ENCODE measurements around the gene HSP90AB1.

DNA sequence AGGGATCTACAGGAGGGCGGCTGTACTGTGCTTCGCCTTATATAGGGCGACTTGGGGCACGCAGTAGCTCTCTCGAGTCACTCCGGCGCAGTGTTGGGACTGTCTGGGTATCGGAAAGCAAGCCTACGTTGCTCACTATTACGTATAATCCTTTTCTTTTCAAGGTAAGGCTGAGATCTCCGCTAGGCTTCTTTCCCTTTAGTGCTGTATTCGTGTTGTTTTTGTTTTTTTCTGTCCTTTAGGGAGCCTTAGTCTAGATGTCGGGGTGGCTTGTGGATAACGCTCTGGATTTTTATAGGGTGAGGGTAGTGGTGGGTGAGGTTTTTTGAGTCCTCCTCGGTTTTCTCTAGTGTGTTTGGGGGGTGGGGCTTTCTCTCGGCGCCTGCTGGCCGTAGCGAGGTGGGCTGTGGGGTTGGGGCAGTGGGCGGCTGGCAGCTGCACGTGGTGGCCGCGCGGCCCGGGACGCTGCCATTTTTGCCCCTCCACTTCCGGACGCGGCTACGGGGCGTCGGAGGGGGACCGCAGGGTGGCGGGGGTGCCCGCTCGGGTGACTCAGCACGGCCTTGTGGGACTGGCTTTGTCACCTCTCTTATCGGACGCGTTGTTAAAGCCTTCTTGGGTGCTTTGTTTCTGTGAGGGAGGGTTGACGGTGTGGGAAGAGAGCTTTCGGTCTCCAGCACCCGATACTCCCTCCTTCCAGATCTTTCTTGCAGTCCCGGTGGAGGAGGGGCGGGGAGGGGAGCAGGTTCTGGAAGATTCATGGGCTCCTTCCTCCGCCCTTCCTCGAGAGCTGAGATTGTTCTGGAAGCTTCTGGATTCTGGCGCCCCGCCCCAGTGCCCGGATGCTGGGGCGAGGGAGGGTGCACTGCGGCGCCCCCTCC is at the start of gene HSP90AB1:
HSP90AB1 (plus strand) TSS at position 70 of the 881 bp plus-strand sequence.
- PRO-cap = bidirectional peak, plus-strand start at position 70 of the sequence, minus-strand start outside the sequence

- PRO-cap = no peak
Measured at GRCh38 chr6:44248317-44248469, 1.3 kb downstream of the HSP90AB1 start.

DNA sequence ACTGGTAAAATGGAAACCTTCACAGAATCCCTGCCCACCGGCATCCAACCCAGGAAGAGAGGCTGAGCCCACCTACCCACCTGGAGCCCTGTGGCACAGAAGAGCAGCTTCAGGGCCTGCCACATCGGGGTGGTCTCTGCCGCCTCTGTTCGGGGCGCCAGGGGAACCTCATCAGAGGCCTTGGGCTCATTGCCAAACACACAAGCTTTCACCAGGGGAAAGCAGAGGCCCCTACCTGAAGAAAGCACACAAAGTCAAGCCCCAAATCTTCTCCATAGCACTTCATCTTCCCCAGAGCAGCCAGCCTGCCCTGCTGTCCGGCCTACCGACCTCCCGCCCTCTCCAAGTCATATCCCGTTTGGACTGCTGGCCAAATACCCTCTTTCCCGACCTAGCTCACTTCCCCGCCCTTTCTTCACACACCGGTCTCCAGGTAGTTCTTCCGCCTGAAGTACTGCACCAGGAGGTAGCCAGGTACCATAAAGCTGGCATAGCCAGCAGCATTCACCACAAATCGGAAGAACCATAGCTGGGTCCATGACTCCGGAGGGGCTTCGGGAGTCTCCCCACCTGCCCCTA is 977 bp downstream of the SLC35B2 start:
- PRO-cap = no peak

DNA sequence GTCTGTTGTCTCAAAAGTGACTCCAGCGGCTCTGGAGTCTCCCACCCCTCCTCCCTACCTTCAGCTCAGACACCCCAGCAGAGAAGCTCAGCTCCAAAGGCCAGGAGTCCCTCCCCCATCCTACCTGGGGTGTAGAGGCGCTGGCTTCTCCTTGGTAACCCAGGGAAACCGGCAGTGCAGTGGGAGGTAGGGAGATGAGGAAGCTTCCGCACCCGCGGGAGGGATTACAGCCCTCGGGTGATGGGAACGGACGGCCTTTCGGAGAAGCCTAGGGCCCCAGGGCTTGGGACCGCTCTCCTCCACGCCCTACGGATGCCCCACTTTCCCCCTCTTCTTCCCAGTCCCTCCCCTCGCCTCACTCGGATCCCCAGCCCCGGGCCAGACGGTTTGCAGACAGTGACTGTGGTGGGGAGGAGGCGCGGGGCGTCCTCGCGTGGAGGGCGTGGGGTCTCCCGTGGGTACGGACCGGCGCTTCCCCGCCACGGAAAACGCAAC is 424 bp downstream of the TCTE1 start:
- PRO-cap = no peak

- PRO-cap = no peak
Measured at GRCh38 chr6:44304741-44305163, 7.3 kb upstream of the TCTE1 start.

DNA sequence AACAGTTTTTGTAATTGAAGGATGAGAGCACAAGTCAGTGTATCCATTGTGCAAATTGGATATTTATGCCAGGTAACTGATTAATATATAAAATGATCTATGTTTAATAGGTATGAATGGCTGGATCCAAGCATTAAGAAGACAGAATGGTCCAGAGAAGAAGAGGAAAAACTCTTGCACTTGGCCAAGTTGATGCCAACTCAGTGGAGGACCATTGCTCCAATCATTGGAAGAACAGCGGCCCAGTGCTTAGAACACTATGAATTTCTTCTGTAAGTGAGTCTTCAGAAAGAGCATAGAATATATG is 5.0 kb downstream of the CDC5L start:
- PRO-cap = no peak

DNA sequence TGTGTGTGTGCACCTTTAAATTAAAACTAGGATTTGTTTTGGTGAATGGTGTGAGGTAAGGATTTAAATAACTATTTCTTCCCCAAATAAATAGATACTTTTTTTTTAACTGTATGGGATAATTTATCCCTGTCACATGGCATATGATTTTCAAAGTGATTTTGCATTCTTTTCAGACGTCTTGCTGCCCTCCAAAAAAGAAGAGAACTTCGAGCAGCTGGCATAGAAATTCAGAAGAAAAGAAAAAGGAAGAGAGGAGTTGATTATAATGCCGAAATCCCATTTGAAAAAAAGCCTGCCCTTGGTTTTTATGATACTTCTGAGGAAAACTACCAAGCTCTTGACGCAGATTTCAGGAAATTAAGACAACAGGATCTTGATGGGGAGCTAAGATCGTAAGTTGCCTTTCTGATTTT is 16.1 kb downstream of the CDC5L start:
- PRO-cap = no peak

- PRO-cap = no peak
Measured at GRCh38 chr6:44870982-44871405, 457.1 kb upstream of the RUNX2 start.

DNA sequence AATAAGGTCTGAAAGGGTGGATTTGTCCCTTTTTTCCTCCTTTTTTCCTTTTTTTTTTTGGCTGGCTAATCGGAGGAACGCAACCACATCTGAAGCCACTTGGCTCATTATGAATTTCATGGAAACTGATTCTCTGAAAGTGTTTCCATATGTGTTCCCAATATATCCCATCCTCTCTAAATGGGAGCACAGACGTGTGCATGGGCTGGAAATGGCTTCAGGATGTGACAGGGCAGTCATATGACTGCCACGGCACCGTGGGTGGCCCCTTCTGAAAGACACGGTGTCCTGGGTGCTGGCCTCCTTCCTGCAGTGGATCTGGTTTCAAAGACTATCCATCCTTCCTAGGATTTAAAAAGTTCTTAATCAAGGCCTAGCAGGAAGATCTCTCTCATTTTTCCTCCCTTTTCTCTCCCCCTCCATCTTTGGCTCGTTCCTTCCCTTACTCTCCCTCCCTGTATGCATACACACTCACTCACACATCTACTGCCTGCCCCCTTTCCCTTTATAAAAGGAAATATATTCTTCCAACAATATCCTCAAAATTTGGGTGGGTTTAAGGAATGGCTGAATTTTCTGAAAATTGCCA is 161.0 kb upstream of the SUPT3H start:
- PRO-cap = no peak

DNA sequence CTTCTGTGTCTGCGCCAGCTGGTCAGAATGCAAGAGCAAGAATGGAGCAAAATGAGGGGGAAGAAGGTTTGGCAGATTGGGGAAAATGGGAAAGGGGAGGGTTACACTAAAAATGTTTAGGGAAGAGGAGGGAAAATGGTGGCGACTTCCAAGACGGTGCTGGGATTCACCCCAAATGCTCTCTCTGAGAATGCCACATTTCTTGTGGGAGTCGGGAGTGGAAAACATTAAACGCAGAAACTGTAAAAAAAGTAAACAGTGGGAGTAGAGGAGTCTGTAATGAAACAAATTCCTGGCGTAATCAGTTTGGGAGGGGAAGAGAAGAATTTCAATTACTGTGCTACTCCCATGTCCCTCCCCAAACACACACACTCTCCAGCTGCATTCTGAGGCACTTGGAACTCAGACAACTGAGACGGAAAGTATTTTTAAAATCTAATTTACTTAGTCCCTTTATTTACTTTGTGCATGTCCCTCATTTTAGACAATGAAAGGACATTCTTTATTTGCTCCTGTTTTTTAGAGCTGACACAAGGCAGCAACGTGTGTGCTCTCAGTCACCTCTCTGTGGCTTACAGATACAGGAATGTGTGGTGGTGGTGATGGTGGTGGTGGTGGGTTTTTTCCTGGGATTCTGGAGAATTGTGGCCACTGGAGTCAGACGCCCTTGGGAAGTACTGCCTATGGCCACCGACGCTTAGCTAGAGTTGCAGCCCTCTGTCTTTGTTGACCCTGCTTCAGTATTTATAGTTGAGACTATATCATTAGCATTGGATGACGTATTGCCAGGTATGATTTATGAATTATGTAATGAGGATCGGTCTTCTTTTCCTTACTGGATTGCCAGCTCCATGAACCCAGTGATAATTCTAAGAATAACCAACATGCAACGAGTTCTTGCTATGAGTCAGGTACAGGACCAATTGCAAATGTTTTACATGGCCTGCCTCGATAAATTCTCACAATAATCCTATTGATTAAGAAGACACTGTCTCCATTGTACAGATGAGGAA is 63.8 kb downstream of the CLIC5 start:
- PRO-cap = no peak

GRCh38 chr6:45997700-45998484 is 17.8 kb downstream of the CLIC5 start:
- PRO-cap = no peak

- PRO-cap = no peak
Measured at GRCh38 chr6:46490308-46490750, 920 bp downstream of the RCAN2 start.

GRCh38 chr6:46492184-46492478 is 882 bp upstream of the RCAN2 start:
- PRO-cap = no peak

DNA sequence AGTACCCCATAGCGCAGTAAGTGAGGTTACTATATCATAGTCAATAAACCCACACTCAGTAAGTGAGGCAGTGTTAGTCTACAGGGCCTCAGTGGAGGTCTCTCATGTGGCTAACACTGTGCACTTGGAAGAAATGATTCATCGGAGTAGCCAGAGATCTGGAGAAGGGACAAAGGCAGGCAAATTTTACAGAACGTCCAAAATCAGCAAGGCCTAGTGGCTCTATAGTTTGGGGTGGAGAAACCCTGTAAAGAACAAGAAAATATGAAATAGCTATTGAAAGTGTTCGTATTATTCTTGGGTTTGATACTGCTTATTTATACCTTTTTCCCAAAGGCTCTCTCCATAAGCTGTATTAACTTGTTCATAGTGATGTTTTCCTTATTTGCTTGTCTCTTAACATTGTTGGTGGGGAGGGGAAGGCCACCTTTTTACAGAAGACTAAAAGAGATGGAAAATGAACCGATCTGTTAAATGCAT is 2.1 kb downstream of the ADGRF5 start:
- PRO-cap = no peak

GRCh38 chr6:46923514-46923964 is 1.8 kb upstream of the ADGRF5 start:
- PRO-cap = no peak

DNA sequence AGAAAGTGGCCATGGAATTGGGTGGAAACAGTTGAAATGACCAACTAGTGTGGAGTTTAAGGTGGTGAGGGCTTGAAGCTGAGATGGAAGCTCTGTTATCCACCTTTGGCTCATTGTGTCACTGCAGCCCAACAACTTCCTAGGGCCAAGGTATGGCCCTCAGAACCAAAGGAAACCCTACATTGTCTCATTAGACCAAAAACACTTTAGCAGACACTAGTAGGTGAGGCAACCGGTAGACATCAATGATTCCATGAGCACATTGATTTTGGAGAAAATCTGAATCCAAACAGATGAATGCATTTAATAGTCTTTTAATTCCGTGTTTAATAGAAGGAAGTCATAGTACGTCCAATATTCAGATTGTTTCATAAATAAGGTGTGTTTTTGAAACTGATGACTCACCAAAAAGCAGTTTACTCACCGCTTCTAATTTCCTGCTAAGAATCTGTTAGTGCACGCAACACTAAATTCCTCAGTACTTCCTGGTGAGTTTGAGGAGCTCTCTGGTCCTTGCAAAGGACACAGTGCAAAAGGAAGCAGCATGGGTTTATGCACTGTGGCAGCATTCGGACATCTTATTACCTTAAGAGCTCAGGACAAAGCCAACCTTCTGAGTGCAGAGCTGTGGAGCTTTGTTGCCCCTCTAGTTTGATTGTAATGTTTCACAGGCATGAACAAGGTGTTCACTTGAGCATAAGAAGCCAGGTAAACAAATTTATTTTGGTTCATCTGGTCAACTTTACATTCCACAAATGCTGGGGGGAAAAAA is 2.2 kb upstream of the ADGRF1 start:
- PRO-cap = no peak

DNA sequence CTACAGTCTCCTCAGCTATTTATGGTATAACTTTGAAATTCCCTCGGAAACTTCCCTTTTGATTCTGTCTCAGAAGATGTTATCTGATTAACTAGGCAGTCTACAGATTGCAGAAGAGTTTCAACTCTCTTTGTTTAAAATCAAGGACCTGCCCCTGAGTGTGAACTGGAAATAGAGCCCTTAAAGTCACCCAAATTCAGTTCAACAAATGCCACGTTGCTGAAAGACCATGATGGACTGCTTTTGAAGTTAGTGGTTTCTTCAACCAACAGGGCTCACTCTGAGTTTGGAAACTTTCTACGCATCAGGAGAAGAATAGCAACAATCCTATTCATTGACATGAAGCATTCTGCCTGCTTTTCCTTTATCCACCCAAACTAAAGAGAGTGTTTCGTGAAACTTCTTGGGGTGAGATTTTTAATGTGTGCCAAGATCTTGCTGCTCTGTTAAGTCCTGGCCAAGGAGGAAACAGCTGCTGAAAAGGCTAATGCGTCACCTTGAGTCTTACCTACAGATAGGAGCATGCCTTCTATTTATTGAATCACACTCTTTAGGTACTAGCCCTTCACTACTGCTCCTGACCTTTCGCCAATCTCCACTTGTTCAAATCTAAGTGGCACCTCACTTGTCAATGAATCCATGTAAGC is 111.6 kb downstream of the TNFRSF21 start:
- PRO-cap = no peak

DNA sequence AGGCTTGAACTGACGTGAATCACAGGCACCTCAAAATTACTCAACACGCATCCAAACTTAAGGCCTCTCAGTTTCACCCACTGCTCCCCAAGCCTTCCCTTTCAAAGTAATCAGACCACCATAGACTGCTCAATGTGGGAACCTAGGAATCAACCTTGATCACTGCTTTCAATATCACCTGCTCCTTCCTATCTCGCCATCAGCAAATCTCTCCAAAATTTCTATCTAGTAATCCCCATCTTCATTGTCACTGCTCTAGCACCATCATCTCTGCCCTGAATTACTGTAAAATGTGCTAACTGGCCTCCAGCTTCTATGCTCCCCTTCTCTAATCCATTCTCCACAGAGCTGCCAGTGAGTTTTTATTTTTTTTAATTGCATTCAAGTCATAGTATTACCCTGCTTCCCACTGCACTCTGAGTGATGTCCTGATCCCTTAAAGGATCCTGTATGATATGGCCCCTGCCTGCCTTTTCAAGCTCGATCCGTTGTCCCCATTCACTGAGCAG is 9.5 kb downstream of the TNFRSF21 start:
- PRO-cap = no peak

DNA sequence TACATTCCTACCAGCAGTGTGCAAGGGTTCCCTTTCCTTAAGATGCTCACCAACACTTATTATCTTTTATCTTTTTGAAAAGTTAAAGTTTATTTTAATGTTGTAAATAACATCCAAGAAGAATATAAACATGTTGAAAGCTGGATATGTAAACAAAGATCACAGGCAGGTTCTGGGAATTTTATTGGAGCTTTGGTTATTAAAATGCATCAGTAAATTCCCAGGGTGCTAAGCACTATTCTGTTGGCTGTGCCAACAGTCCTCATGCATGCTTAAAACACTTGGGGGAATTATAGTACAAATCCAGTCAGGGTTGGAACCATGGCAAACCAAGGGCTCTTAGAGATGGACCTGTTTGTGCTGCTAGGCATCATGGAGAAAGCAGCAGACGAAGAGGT is 101.5 kb upstream of the ADGRF4 start:
- PRO-cap = no peak

- PRO-cap = no peak
Measured at GRCh38 chr6:47740491-47741042, 41.3 kb upstream of the OPN5 start.